Omental fat pad (tissue), 4 donors: ENCODE measurements around a stretch of chr13.

- PRO-cap, result no peak
- RAMPAGE, long total RNA, 4 experiments, result no peak in any of the 4 experiments
Observed at GRCh38 chr13:41488167-41488567, 30.8 kb downstream of the RGCC start.

- PRO-cap, result no peak
- RAMPAGE, long total RNA, 4 experiments, result no peak in any of the 4 experiments
Observed at GRCh38 chr13:41671377-41671629, 214.0 kb downstream of the RGCC start.

GRCh38 chr13:41780649-41781405 is 180.1 kb downstream of the VWA8 start:
- PRO-cap, result no peak
- RAMPAGE, long total RNA, 4 experiments, result no peak in any of the 4 experiments

DNA sequence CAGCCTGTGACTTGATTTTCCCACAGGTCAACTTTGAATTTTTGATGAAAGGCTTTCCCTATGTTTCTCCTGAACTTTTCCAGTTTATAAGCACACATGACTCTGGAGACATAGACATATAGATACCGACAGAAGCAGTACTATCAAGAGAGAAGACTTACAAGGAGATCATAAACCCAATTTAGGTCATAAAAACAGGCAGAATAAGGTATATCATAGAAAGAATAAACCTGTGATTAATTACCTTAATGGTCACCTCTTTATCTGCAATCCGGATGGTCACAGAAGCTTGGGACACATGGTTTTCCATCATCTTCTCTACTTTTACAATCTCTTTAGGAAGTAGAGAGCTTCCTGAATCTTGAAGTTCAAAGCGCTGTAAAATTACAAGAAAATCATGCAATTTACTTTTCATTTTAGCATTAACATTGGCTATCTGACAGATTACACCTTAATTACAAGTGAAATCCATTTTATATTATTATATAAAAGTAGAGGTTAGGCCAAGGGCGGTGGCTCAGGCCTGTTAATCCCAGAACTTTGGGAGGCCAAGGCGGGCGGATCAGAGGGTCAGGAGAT is 92.7 kb downstream of the VWA8 start:
- PRO-cap, result no peak
- RAMPAGE, long total RNA, 4 experiments, result no peak in any of the 4 experiments

GRCh38 chr13:41885275-41886037 is 75.5 kb downstream of the VWA8 start:
- PRO-cap, result no peak
- RAMPAGE, long total RNA, 4 experiments, result no peak in any of the 4 experiments

- PRO-cap, result no peak
- RAMPAGE, long total RNA, 4 experiments, result no peak in any of the 4 experiments
Observed at GRCh38 chr13:42041528-42042397, 6.7 kb upstream of the DGKH start.

DNA sequence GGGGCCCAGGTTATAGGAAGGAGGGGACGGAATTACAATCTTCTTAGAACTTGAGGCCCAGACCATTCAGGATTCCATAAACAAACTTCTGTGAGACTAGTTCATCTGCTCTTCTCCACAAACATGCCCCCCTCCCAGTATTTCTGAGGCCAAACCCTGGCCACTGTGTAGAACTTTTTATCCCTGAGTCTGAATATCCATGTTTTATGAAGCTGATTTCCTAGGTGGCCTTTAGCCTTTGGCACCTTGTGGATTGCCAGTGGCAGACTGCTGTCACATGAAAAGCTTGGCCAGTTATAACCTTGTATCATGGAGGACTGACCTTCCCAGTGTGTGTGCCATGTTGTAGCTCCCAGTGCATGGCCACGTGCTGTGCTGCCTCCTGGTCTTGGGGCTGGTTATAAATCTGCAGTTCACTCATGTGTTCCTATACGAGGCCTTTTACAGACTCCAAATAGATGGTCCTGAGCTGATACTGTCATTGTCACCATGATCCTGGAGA is 91.6 kb downstream of the DGKH start:
- PRO-cap, result no peak
- RAMPAGE, long total RNA, 4 experiments, result no peak in any of the 4 experiments

- PRO-cap, result no peak
- RAMPAGE, long total RNA, 4 experiments, result no peak in any of the 4 experiments
Observed at GRCh38 chr13:42320291-42321013, 48.5 kb downstream of the AKAP11 start.

DNA sequence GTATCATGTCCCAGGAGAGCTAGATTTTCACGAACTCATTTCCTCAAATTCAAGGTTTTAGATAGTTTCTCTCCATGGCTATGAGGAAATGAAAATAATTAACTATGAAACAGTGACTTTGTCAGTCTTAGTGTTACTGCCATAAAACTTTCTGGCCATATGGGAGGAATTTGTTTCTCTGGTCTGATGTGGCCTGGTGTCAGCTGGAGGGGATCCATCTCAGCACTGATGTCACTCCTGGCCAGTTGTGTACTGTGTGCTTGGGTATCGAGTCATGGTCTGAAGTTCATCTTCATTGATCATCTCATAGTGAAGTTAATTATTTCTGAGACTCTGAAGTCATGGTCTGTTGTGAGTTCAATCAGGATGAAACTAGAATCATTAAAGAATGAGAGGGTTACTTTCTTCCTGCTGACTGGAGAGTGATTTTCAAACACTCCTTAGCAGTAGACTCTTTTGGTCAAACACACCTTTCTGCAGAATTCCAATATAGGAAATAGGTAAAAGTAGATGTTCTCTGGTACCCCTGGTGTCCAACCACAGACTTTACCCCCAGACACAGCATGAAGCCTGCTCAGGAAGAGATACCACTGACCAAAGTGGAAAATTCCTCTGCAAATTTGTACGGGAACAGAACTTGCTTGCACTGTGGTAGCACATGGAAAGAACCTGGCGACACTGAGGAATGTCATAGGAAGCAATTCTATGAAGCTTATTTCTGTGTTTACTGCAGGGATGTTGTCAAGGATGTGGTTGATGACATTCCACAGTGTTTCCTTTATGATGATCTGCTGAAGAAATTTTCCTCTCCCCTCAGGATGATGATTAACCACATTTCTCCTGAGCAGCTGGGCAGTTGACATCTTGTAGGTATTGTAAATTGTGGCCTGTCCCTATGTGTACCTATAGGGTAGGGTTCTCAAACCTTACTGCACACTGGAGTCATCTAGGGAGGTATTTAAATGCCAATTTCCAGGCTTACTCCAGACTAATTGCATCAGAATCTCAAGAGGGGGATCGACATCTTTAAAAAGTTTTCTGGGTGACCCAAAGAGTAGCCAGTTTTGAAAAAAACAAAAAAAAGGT is 49.0 kb upstream of the TNFSF11 start:
- PRO-cap, result no peak
- RAMPAGE, long total RNA, 4 experiments, result no peak in any of the 4 experiments

GRCh38 chr13:42716069-42716433 is 65.3 kb upstream of the FAM216B start:
- PRO-cap, result no peak
- RAMPAGE, long total RNA, 4 experiments, result no peak in any of the 4 experiments

DNA sequence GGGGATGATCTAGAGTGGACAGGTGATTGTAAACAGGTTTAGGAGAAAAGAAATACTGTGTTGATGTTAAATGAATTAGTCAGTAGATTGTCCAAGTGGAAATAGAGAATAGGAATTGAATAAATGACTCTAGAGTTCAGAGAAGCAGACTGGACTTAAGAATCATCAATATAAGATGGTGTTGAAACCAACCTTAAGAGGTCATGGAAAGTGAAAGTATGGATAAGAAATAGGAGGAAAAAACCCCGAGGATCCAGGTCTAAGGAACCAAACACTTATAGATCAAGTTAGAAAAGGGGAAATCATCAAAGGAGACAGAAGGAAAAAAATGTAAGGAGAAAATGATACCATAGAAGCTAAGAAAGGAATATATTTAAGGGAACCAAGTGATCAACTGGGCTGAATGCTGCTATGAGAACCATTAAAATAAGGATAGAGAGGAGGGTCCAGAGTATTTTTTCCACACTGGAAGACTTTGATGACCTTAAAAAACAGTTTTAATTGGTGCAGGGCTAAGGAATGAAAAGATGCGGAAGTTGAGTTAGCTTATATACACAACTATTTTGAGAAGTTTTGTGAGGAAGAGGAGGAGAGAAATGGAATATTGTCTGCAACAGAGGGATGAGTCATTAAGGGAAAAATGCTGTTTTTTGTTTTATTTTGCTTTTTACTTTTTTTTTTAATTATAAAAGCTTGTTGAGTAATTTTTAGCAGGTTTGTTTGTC is 72.1 kb downstream of the DNAJC15 start:
- PRO-cap, result no peak
- RAMPAGE, long total RNA, 4 experiments, result no peak in any of the 4 experiments

GRCh38 chr13:43908737-43909366 is 29.1 kb downstream of the LACC1 start:
- PRO-cap, result no peak
- RAMPAGE, long total RNA, 4 experiments, result no peak in any of the 4 experiments

DNA sequence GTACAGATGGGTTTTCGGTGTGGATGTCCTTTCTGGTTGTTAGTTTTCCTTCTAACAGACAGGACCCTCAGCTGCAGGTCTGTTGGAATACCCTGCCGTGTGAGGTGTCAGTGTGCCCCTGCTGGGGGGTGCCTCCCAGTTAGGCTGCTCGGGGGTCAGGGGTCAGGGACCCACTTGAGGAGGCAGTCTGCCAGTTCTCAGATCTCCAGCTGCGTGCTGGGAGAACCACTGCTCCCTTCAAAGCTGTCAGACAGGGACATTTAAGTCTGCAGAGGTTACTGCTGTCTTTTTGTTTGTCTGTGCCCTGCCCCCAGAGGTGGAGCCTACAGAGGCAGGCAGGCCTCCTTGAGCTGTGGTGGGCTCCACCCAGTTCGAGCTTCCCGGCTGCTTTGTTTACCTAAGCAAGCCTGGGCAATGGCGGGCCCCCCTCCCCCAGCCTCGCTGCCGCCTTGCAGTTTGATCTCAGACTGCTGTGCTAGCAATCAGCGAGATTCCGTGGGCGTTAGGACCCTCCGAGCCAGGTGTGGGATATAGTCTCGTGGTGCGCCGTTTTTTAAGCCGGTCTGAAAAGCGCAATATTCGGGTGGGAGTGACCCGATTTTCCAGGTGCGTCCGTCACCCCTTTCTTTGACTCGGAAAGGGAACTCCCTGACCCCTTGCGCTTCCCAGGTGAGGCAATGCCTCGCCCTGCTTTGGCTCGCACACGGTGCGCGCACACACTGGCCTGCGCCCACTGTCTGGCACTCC is 95.8 kb downstream of the LACC1 start:
- PRO-cap, result no peak
- RAMPAGE, long total RNA, 4 experiments, result no peak in any of the 4 experiments

DNA sequence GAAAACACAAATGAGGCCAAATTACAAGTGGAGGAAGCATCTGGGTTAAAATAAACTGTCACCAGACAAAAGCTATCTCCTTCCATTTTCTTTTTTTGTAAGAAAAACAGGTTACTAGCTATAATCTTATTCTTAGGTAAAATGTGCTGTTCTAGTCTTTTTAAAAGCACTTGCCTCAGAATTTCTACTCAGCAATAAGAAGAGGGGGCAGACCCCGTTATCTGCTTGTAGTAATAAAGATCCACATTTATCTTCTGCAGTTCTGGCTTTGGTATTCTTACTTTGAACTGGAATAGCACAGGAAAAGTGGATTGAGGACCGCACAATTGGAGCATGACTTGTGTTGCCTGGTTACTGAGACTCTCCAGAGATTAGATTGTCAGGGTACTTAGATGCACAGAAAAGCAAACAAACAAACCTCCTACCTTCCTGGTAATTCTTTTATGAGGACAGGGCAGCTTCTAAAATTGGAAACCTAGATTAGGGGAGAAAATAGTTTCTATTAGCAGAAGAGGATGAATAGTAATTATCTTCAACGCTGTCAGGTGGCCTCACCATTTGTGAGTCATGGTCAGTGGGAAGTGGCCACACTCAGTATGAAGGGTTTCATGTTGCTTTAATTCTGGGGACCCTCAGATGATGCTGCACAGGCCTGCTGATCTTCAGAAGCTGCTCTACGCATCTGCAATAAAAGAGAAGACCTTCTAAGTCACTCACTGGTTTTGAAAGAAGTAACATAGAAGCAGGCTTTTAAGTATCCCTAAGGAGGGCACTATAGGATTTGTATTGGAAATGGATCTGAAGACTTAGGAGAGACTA is 106.7 kb downstream of the LACC1 start:
- PRO-cap, result no peak
- RAMPAGE, long total RNA, 4 experiments, result no peak in any of the 4 experiments

GRCh38 chr13:44017692-44018421 is 138.2 kb downstream of the LACC1 start:
- PRO-cap, result no peak
- RAMPAGE, long total RNA, 4 experiments, result no peak in any of the 4 experiments

GRCh38 chr13:44142954-44143127 is 18.2 kb downstream of the SMIM2 start:
- PRO-cap, result no peak
- RAMPAGE, long total RNA, 4 experiments, result no peak in any of the 4 experiments

DNA sequence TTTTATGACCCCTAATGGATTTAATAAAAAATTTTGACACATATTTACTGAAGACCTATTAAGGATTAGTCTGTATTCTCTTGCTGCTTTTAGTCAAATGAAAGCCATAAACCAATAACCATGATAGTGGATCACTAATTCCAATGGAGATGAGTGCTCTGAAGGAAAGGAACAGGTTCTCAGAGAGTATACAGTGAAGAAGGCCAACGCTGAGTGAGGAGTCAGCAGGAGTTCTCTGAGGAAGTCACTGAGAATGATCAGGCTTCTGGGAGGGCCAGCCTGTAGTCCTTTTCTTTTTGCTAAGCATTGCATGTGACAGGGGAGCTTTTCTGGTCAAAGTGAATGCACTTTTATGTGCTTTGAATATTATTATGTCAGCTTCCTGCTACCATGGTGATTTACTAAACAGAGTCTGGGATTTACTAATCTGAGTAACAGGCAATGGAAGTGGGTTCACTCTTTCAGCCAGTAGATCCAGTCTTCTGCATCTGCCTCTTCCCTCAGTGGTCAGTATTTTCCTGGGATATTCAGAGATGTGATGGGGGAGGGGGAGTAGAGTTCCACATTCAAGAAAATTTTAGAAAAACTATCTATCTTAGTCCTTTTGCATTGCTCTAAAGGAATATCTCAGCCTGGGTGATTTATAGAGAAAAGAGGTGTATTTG is 81.1 kb upstream of the SERP2 start:
- PRO-cap, result no peak
- RAMPAGE, long total RNA, 4 experiments, result no peak in any of the 4 experiments

DNA sequence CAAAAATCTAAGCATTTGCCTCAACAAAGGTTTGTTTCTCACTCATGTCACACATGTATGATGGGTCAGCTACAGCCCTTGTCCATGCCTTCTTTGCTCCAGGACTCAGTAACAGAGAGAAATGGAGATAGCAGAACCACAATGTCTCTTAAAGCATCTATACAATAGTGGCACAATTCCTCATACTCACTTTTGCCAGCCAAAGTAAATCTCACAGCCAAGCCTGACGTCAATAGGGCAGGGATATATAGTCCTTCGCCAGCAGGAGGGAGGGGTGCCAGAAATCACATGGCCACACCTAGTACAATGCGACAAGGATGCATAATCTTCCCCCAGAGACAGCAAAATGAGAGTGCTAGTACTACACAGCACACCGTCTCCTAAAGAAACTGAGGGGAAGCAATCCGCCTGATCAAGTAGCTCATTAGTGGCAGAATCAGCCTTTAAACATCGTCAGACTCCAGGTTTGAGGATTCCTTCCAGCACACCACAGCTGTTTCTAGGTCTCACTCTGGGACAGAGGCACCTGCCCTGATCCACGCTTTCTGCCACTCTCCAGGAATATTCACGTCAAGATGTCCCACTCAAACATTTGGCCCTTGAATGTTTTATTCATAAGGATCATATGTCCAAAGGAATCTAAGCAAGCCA is 63.8 kb upstream of the SERP2 start:
- PRO-cap, result no peak
- RAMPAGE, long total RNA, 4 experiments, result no peak in any of the 4 experiments

- PRO-cap, result no peak
- RAMPAGE, long total RNA, 4 experiments, result no peak in any of the 4 experiments
Observed at GRCh38 chr13:44402253-44402883, 28.7 kb downstream of the SERP2 start.

- PRO-cap, result no peak
- RAMPAGE, long total RNA, 4 experiments, result no peak in any of the 4 experiments
Observed at GRCh38 chr13:44497508-44498697, 78.2 kb downstream of the TSC22D1 start.